Adrenal gland (tissue), 7 donors: ENCODE measurements around a stretch of chr1.

DNA sequence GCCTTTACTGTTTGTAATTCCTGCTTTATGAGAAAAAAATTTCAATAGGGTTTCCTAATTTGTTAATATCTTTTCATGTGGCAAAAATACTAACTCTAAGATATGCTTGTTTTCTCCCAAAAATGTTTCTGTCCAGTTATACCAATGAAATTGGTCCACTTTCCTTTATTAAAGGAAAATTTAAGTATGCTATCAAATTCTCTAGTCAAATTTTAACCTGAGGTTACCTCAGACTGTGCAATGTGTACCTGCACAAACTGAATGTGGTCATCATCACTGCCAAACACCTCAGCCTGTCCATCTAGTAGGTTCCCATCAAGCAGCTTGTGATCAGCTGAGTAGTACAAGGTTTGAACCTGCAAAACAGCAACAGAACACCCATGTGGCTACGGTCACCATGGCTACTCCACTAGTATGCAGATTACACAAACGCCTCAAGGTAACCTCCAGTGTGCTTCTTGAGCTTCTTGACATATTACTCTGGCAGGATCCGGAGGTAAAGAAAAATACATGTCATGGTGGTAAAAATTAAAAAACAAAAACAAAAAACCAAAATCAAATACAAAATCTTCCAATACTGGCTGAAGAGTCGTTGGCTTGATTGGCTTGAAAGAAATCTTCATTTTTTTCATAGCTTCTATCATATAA, 11.6 kb downstream of the IVNS1ABP start:
- PRO-cap, 3 experiments: no peak in any of the 3 experiments
- RAMPAGE, long total RNA, 4 experiments: no peak in any of the 4 experiments
- RRBS: no CpG with 5 or more reads among the region's 4 CpGs

GRCh38 chr1:185373582-185374178, 56.6 kb upstream of the IVNS1ABP start:
- PRO-cap, 3 experiments: peak in 1 of 3 experiments; most common plus-strand start chr1:185374090 (in 1); most common minus-strand start chr1:185374013 (in 1)
- RAMPAGE, long total RNA, 4 experiments: no peak in any of the 4 experiments
- RRBS: no CpG with 5 or more reads among the region's 4 CpGs

DNA sequence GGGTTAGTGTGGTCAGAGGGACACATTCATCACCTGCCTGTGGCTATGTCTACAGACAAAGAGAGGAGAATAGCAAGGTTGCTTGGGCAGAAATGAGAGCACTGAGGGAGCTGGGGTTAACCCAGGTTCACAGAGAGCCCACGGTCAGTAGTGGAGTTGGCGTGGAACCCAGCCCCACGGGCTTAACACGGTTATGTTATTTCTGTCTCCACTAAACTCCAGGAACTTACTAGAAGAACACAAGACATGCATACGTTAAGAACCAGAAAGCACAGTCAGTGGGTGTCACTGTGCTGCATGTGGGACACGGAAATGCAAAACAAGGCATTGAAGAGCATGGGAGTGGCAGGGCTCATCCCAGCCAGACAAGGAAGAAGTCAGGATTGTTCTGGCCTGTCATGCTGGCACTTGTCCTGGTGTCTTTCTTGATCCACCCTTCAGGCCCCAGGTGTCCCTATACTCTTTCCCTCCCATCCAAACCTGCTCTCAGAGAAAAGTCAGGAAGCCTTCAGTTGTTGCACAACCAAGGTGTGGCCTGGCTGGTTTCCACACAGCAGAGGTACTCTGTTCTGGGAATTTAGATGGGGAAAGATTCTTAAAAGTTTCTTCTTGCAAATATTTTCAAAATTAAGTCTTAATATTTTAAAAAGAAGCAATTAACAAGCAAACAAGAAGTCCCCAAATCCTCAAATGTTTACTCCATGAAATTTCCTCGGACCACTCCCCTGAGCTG, 95.6 kb upstream of the IVNS1ABP start:
- PRO-cap, 3 experiments: no peak in any of the 3 experiments
- RAMPAGE, long total RNA, 4 experiments: no peak in any of the 4 experiments
- RRBS: no CpG with 5 or more reads among the region's 7 CpGs

DNA sequence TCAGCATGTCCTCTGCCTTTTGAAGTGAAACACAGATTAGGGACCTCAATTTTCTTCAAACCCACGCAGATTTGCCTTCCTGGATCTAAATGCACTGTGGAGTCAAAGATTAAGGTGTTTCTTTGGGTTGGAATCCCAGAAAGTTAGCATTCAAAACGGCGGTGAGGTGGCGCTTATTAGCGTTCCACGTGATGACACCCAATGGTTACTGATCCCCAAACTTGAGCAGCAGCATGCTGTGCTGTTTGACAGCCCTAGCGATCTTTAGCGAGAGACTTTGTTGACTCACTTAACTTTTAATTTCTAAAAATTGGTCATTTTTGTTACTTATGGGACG, 390 bp downstream of the PLA2G4A start:
- PRO-cap, 3 experiments: peak in 1 of 3 experiments; most common plus-strand start position 201 of the sequence (in 1); most common minus-strand start position 203 of the sequence (in 1)
- RAMPAGE, long total RNA, 4 experiments: no peak in any of the 4 experiments
- RRBS: no CpG with 5 or more reads among the region's 9 CpGs

DNA sequence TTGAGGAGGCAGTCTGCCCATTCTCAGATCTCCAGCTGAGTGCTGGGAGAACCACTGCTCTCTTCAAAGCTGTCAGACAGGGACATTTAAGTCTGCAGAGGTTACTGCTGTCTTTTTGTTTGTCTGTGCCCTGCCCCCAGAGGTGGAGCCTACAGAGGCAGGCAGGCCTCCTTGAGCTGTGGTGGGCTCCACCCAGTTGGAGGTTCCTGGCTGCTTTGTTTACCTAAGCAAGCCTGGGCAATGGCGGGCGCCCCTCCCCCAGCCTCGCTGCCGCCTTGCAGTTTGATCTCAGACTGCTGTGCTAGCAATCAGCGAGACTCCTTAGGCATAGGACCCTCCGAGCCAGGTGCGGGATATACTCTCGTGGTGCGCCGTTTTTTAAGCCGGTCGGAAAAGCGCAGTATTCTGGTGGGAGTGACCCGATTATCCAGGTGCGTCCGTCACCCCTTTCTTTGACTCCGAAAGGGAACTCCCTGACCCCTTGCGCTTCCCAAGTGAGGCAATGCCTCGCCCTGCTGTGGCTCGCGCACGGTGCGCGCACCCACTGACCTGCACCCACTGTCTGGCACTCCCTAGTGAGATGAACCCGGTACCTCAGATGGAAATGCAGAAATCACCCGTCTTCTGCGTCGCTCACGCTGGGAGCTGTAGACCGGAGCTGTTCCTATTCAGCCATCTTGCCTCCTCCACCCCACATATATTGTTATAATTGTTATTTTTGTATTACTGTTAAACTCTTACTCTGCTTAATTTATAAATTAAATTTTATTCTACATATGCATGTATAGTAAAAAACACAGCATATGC, 1719.9 kb downstream of the BRINP3 start:
- PRO-cap, 3 experiments: no peak in any of the 3 experiments
- RAMPAGE, long total RNA, 4 experiments: no peak in any of the 4 experiments
- RRBS: no CpG with 5 or more reads among the region's 30 CpGs

GRCh38 chr1:190443692-190443991, 34.0 kb downstream of the BRINP3 start:
- PRO-cap, 3 experiments: no peak in any of the 3 experiments
- RAMPAGE, long total RNA, 4 experiments: no peak in any of the 4 experiments
- RRBS: no CpG with 5 or more reads among the region's 3 CpGs

- PRO-cap, 3 experiments: no peak in any of the 3 experiments
- RAMPAGE, long total RNA, 4 experiments: start-site peak on the plus strand in 1 of 4 experiments, at chr1:192159239-192159265 at its widest, 5 reads per replicate
- RRBS: no CpG with 5 or more reads among the region's 4 CpGs
Observed at GRCh38 chr1:192158966-192159473, 758 bp downstream of the RGS18 start.

DNA sequence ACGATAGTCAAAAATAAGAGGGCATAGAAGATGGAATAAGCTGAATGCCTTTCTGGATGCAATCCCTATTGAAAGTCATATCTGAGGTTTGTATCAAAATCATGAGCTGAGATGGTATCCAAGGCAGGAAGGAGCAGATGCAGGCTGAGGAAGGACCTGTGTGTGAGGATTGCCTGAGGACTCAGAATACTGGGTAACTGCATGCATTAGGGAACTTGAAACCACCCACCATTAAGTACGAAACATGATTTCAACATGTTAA, 29.6 kb upstream of the RGS1 start:
- PRO-cap, 3 experiments: peak in 1 of 3 experiments; most common minus-strand start position 171 of the sequence (in 1)
- RAMPAGE, long total RNA, 4 experiments: no peak in any of the 4 experiments
- RRBS: no CpG with 5 or more reads among the region's 2 CpGs

- PRO-cap, 3 experiments: no peak in any of the 3 experiments
- RAMPAGE, long total RNA, 4 experiments: no peak in any of the 4 experiments
- RRBS: no CpG with 5 or more reads among the region's 3 CpGs
Observed at GRCh38 chr1:192604792-192605512, 29.4 kb downstream of the RGS1 start.

GRCh38 chr1:192788172-192788742, 20.6 kb upstream of the RGS2 start:
- PRO-cap, 3 experiments: peak in 2 of 3 experiments; most common plus-strand start chr1:192788462 (in 2); most common minus-strand start chr1:192788338 (in 1)
- RAMPAGE, long total RNA, 4 experiments: no peak in any of the 4 experiments
- RRBS: no CpG with 5 or more reads among the region's 9 CpGs

- PRO-cap, 3 experiments: no peak in any of the 3 experiments
- RAMPAGE, long total RNA, 4 experiments: no peak in any of the 4 experiments
- RRBS: no CpG with 5 or more reads among the region's 4 CpGs
Observed at GRCh38 chr1:193013179-193013841, 45.9 kb downstream of the UCHL5 start.

DNA sequence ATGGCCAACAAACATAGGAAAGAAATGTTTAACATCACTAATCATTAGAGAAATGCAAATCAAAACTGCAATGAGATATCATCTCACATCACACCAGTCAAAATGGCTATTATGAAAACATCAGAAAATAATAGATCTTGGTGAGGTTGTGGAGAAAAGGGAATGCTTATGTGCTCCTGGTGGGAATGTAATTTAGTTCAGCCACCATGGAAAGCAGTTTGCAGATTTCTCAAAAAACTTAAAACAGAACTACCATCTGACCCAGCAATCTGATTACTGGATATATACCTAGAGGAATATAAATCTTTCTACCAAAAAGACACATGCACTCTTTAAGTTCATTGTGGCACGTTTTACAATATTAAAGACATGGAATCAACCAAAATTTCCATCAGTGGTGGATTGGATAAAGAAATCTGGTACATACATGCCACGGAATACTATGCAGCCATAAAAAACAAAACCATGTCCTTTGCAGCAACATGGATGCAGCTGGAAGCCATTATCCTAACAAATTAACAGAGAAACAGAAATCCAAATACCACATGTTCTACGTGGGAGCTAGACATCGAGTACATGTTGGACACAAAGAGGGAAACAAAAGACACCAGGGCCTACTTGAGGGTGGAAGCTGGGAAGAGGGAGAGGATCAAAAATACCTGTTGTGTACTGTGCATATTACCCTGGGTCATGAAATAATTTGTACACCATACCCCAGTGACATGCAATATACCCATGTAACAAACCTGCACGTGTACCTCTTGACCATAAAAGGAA, 32.9 kb upstream of the B3GALT2 start:
- PRO-cap, 3 experiments: no peak in any of the 3 experiments
- RAMPAGE, long total RNA, 4 experiments: no peak in any of the 4 experiments
- RRBS: no CpG with 5 or more reads among the region's 5 CpGs

- PRO-cap, 3 experiments: no peak in any of the 3 experiments
- RAMPAGE, long total RNA, 4 experiments: no peak in any of the 4 experiments
- RRBS: no CpG with 5 or more reads among the region's 31 CpGs
Observed at GRCh38 chr1:194858495-194859241, 1672.3 kb upstream of the B3GALT2 start.

GRCh38 chr1:195721390-195722143, 886.7 kb downstream of the KCNT2 start:
- PRO-cap, 3 experiments: no peak in any of the 3 experiments
- RAMPAGE, long total RNA, 4 experiments: no peak in any of the 4 experiments
- RRBS: 65% methylated on average over 2 of the region's 21 CpGs

DNA sequence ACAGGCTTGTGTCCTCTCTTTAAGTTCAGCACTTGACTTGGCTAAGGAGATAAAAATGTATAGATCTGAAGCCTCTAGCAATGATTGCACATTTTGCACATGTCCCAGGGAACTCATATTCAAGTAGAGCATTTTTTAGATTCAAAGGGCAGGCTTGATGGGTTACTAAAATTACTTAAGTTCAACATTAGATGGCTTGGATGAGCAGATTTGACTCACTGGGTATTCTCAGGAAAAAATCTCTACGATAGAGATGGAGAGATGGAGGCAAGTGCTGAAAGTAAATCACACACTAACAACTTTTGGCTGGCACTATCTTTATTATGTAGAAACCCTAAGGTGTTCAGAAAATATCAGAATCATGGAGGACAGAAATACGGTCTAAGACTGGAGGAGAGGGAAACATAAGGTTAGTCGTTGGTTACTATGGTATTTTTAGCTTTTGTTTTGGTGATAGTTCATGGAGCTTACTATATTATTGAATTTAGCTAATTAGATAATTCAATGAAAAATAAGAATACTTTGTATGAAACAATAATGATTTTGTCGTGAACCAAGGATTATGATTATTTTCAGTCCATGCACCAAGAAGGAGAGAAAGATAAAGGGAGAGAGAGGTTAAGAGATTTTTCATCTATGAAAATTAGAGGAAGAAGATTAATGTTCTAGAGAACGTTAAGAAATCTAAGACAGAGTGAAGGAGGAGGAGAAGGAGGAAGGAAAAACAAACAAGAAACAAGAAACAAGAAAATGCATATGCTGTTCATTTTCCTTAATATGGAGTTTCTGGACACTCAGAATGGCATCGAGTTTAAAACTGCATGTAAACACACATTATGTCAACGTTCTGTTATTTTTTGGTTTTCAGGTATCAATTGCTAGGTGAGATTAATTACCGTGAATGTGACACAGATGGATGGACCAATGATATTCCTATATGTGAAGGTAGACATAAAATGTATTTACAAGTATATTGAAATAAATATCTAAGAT, 23.6 kb downstream of the CFH start:
- PRO-cap, 3 experiments: no peak in any of the 3 experiments
- RAMPAGE, long total RNA, 4 experiments: no peak in any of the 4 experiments
- RRBS: no CpG with 5 or more reads among the region's 8 CpGs

DNA sequence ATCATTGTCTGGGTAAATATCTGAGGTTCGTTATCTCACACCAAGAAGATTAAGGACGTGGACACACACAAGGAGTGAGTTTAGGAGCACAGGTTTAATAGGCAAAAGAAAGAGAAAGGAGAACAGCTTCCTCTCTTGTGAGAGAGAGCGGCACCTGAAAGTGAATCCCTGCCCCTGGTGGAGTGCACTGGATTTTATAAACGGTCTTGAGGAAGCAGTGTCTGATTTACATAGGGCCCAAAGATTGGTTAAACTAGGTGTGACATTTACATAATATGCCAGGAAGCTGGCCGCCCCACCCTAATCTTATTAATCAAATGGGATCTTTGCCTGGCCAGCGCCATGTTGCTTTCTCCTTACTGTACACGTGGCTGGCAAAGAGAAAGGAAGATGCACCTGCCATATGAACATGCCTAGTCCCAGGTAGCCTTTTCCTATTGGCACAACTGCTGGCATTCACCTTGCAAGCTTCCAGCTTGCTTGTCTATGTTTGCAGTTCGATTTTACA, 38.7 kb downstream of the CFH start:
- PRO-cap, 3 experiments: no peak in any of the 3 experiments
- RAMPAGE, long total RNA, 4 experiments: no peak in any of the 4 experiments
- RRBS: no CpG with 5 or more reads among the region's 8 CpGs

DNA sequence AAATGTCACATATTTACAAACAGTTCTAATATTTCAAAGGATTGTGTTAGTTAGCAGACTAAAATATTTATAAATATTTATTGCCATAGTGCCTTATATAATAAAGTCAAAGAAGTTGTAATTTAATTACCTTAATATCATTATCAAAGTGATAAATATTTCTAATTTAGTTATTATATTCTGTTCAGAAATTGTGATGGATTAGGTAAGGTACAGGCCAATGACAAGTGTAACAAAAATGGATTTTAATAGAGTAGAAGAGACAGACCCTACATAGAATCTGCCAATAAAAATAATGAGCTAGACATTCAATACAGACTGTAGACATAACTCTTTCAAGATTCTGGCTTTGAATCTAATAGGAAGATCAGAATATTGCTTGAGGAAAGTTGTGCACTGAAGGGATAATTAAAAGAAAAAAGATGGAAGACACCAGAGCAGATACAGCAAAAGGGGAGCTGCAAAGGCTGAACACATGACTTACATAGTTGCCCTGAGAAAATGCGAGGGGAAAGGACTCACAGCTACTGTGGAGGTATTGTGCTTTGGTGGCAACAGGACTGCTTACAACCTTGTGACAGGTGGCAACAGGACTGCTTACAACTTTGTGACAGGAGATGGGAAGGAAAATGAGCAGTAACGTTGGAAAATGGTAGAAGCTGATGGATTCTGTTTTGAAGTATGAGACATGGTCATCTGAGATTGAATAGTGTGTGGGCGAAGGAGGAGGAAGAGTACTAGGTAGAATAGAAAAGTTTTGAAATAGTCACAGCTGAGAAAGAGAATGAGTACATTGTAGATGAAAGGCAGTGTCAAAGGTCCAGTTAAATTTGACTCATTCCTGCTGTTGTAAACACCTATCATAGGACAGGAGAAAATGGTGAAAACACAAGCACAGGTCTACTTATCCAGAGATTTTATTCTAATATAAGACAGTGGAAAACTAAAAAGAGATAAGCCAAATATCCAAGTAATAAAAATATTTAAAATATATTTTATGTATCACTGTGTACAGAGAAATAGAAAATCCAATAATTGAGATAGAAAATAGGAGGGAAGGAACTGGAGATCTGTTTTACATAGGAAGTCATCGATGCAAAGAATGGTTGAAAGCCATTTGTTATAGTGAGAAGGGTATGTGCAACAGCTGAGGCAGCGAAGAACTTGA, 57.0 kb upstream of the CFHR3 start:
- PRO-cap, 3 experiments: no peak in any of the 3 experiments
- RAMPAGE, long total RNA, 4 experiments: no peak in any of the 4 experiments
- RRBS: no CpG with 5 or more reads among the region's 5 CpGs

DNA sequence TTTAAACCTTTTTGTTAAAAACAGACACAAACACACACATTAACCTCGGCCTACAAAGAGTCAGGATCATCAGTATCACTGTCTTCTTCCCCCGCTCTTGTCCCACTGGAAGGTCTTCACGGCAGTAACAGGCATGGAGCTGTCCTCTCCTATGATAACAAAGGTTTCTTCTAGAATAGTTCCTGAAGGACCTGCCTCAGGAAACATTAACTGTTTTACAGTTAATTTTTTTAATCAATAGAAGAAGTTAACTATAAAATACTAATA, 2.9 kb downstream of the CFHR1 start:
- PRO-cap, 3 experiments: no peak in any of the 3 experiments
- RAMPAGE, long total RNA, 4 experiments: no peak in any of the 4 experiments
- RRBS: no CpG with 5 or more reads among the region's 3 CpGs

DNA sequence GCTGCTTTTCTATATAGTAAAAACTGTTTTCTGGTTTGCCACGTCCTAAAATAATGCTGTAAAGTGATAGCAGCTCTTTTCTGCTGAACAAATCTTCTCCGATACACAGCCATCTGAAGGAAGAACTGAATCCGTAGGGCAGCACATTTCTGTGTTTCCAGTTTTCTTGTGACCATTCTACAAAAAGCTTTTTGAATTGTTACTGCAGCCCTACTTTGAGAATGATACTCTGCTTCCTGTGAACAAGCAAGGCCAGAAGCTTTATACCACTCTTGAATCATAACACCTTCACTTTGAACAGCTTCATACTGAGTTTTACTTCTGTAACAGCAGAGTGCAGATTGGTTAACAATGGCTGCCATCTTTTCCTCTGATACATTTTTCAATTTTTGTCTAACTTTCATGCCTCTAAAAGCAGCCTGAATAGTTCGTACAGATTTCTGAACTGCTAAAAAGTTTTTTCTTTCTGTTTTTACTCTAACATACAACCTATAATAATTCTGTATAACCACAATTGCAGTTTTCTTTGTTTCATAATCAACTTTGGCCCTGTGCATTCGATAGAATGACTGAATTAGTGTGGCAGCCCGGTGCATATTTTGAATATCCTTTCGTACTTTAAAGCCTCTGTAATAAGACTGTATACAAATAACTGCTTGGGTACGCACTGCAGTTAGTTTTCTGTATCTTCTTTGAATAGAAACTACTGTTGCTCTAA, 33.7 kb upstream of the F13B start:
- PRO-cap, 3 experiments: no peak in any of the 3 experiments
- RAMPAGE, long total RNA, 4 experiments: no peak in any of the 4 experiments
- RRBS: no CpG with 5 or more reads among the region's 8 CpGs

DNA sequence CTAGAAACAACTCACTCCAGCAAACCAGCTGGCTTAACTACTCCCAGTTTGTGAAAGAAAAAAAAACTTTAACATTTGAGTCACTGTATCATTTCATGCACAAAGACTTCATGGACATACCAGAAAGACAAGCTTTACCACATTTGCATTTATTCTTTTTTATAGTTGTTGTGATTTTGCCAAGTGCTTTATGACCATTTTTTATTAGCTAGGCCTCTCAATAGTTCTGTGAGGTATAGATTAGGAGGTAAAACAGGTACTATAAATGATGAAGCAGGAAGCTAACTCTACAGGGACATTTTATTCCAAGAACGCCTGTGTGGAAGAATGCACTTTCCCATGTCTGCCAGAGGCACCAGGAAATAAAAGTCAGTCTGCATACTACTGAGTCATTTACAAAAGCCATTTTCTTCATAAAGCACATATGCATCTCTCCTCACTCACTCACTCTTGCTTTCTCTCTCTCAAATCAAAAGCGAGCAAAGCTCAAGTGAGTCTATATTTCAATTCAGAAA, 8.3 kb upstream of the DENND1B start:
- PRO-cap, 3 experiments: no peak in any of the 3 experiments
- RAMPAGE, long total RNA, 4 experiments: no peak in any of the 4 experiments
- RRBS: no CpG with 5 or more reads among the region's 2 CpGs